GM19240 (cell line): Measurements from ENCODE around the gene GOLGA3.

- RRBS = 31% methylated on average over 7 of the region's 47 CpGs
Observed at GRCh38 chr12:132444740-132445913, 44.8 kb upstream of the FBRSL1 start.

GRCh38 chr12:132549715-132550818 lies 60.1 kb downstream of the FBRSL1 start:
- RRBS = 83% methylated on average over 10 of the region's 57 CpGs

GRCh38 chr12:132570939-132571400 lies 39.4 kb downstream of the LRCOL1 start:
- RRBS = 94% methylated on average over 3 of the region's 33 CpGs

GRCh38 chr12:132580741-132581883 lies 29.3 kb downstream of the LRCOL1 start:
- RRBS = no CpG with 5 or more reads among the region's 28 CpGs

- RRBS = 60% methylated on average over 10 of the region's 18 CpGs
Observed at GRCh38 chr12:132603755-132604063, 6.7 kb downstream of the LRCOL1 start.

DNA sequence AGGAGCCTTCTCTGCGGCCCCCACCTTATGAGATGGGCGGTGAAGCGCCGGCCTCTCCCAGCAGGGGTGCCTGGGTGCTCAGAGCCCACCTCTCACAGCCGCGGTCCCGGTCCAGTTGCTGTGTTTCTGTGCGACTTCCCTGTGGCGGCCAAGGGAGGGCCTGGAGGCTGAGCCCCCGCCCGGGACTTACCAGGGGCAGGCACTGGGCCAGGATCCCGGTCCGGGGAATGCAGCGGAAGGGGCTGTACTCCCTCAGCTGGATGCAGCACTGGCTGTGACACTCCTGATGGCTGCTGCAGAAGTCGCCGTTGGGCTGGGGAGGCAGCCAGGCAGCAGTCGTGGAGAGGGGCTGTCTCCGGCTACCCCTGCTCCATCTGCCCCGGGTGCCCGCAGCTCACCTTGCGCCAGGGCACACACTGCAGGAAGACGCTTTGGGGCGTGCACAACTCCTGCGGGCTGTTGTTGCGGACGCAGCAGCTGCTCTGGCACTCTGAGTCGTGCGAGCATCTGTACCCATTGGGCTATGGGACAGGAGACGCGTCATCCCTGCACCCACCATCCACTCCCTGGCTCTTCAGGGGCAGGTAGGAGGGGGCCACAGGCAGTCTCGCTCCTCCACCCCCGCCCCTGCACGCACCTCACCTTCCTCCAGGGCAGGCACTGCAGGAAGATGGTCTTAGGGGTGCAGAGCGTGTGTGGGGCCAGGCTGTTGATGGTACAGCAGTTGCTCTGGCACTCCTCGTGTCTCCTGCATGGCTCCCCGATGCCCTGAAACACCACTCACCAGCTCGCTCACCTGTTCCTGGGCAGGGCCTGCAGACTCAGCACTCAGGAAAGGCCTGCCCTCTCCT lies 6.1 kb downstream of the LRCOL1 start:
- RRBS = 73% methylated on average over 10 of the region's 37 CpGs

DNA sequence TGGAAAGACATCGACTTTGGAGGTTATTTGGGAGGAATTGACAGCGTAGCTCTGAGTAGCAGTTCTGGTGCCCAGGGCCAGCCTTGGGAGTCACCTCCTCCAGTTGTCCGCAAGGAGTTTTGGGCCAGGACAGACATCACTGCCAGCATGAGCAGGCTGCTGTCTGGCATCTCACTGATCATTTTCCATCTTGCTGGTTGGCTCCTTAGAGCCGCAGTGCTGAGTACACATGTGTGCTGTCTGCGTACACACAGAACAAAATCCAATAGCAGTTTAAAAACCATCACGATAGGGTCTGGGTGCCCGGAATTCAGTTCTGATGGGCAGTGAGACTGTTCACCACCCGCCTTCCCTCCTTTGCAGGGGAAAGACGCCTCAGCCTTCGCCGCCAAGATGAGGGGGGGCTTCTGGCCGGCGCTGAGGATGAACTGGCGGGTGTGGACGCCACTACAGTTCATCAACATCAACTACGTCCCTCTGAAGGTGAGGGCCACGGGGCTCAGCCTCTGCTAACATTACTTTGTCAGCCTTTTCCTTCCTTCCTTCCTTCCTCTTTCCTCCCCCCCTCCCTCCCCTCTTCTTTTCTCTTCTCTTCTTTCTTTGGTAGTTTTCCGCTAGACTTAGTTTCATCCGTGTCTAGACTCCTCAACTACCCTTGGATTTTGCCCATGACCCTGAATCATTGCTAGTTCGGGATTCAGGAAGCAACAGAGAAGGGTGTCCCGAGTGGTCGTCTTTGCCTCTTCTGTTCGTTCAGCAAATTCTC lies 9.6 kb upstream of the PGAM5 start:
- RRBS = 86% methylated on average over 1 of the region's 23 CpGs

GRCh38 chr12:132726122-132727218 lies 15.8 kb downstream of the PGAM5 start:
- RRBS = no CpG with 5 or more reads among the region's 24 CpGs

GRCh38 chr12:132742885-132743540 lies 18.6 kb downstream of the ANKLE2 start:
- RRBS = no CpG with 5 or more reads among the region's 9 CpGs

DNA sequence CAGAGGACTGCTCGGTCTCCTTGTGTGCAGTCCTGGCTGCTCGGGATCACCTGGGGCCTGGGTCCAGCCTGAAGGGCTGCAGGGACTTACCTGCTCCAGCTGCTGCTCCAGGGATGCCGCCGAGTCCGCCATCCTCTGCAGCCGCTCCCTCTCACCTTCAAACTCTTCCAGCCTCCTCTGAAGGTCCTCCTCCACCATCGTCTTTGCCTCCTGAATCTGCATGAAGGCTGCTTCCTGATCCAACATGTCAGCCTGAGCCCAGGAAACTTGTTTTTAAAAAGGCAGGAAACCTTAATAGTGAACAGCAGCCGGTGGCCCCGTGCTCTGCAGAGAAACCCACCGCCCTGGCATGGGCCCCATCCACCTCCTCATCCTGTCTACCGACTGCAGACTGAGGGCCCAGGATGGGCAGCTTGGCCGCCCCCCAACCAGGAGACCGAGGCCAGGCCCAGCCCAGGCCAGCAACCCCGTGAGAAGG lies 32.2 kb downstream of the GOLGA3 start:
- RRBS = no CpG with 5 or more reads among the region's 14 CpGs

GRCh38 chr12:132828775-132829412 lies at the start of gene GOLGA3:
TSS of gene GOLGA3 (minus strand) at chr12:132828869.
- RRBS = 2% methylated on average over 32 of the region's 62 CpGs

GRCh38 chr12:132888796-132889540 lies 1.6 kb upstream of the CHFR start:
- RRBS = no CpG with 5 or more reads among the region's 11 CpGs

- RRBS = no CpG with 5 or more reads among the region's 4 CpGs
Observed at GRCh38 chr12:133082876-133083563, 2.3 kb downstream of the ZNF140 start.

DNA sequence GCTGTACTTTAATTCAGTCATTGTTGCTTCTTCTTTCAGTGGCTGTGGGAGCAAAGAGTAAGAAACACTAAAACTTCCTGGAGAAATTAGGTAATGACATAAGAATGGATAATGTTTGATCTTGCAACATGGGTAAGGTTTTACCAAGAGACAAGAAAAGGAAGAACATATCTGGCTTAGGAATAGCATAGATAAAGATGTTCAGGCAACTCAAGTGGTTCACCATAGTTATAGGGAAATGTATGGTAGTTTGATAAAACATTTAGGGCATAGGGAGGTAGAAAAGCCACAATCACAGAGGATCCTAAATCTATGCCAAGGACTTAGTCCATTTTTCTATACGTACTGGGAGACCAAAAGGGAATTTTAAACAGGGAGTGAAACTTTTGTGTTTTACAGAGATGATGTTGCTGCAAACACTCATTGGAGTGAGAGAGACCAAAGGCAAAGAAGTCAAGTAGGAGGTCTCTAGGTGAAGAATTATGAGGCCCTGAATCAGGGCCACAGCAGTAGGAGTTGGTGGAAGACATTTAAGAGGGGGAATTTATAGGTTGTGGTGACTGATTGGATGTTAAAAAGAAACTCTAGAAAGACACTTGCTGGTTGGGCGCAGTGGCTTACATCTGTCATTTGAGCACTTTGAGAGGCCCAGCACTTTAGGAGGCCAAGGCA lies 8.9 kb downstream of the ZNF10 start:
- RRBS = no CpG with 5 or more reads among the region's 2 CpGs